Mammary epithelial cell (primary cell): Measurements from ENCODE around the gene ZNF592.

- CAGE, long polyA plus RNA: no peak
- RRBS: 66% methylated on average over 3 of the region's 9 CpGs
Measured at GRCh38 chr15:82699761-82700179, 9.9 kb downstream of the AP3B2 start.

DNA sequence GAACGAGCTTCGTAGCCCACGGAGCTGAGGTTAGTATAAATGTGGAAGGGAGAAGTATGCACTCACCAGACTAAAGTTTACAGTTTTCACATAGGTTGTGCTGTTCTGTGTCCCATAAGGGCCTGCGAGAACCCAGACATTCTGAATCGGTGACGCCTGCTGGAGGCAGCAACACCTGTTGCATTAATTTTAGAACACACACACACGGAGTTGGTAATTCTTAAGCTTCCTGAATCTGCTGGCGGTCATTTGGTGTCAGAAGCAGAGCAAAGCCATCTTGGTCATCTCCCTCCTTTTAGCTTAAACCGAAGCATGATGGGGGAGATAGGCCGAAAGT is 41.1 kb upstream of the AP3B2 start:
- CAGE, long polyA plus RNA: no peak
- RRBS: no CpG with 5 or more reads among the region's 10 CpGs

GRCh38 chr15:82828731-82829866 is 19.7 kb downstream of the WHAMM start:
- CAGE, long polyA plus RNA: no peak
- RRBS: no CpG with 5 or more reads among the region's 13 CpGs

- CAGE, long polyA plus RNA: no peak
- RRBS: no CpG with 5 or more reads among the region's 16 CpGs
Measured at GRCh38 chr15:82852547-82853296, 43.3 kb downstream of the WHAMM start.

DNA sequence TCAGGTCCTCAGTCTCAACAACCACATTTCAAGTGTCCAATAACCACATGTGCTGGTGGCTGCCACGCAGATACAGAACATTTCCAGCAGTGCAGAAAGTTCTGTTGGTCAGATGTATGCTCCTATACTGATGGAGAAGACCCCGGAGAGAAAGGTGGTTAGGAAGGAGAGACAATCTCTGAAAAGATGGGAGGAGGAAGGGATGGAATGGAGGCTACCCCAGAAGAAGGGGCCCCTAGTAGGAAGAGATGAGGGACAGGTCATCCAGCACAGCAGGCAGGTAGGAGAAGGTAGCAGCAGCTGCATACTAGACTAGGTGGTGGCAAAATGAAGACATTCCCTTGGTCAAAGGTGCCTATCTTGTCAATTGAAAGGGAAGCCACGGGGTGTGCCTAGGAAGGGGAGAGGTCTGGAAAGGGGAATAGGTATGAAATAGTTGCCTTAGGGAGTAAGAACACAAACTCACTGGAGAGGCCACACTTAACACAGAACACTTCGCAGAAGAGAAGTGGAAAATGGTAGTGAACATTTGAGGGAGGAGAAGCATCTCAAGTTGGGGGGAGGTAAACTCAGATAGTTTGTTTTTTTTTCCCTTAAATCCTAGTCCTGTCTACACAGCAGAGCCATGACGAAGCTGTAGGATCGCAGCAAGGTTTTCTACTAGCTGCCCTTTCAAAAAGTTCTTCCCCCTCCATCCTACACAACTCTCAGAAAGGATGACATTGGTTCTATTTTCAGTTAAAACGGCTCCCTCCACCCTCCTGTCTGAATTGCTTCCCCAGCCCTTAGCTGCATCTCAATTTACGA is 2.5 kb downstream of the HOMER2 start:
- CAGE, long polyA plus RNA: no peak
- RRBS: no CpG with 5 or more reads among the region's 8 CpGs

DNA sequence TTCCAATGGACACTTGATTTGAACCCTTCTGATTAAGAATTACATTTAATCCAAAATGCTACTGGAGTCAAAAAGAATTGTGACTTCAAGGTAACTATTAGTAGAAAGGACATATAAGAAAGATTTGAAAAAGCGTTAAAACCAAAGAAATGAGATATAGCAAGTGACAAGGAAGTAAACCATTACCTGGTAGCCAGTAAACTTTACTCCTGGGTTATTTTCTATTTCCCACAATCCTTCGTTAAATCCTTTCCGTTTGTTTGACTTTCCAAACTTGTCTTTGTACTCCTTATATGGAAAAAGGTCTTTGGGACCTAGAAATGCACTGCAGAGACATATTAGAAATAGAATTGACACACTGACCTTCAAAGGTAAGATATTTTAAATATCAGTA is 49.9 kb downstream of the HDGFL3 start:
- CAGE, long polyA plus RNA: no peak
- RRBS: no CpG with 5 or more reads among the region's 3 CpGs

- CAGE, long polyA plus RNA: no peak
- RRBS: no CpG with 5 or more reads among the region's 4 CpGs
Measured at GRCh38 chr15:83188933-83189901, 18.4 kb downstream of the HDGFL3 start.

DNA sequence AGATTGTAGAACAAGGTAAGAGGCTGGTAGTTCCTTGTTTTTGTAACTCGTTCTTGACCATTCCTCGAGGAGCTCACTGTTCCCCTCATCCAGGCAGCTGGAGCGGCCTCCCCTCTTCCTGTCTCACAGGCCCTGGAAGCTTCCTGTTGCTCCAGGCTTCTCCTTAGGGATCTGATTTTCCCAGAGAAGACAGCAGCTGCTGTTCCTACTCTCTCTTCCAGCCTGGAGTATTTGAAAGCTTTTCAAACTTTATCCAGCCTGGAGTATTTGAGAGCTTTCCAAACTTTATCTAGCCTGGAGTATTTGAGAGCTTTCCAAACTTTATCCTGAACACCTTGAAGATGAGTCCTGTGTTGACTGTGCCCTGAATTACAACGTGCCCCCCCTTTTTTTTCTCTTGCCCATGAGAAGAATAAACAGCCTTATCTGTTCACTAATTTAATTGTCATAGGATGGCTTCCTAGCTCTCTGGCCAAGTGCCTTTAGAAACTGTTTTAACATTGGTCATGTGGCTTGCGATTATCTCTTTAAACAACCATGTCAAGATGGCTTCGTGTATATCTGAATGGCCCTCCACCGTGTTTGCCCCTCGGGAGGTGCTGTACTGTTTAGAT is 4.7 kb downstream of the ADAMTSL3 start:
- CAGE, long polyA plus RNA: no peak
- RRBS: no CpG with 5 or more reads among the region's 8 CpGs

DNA sequence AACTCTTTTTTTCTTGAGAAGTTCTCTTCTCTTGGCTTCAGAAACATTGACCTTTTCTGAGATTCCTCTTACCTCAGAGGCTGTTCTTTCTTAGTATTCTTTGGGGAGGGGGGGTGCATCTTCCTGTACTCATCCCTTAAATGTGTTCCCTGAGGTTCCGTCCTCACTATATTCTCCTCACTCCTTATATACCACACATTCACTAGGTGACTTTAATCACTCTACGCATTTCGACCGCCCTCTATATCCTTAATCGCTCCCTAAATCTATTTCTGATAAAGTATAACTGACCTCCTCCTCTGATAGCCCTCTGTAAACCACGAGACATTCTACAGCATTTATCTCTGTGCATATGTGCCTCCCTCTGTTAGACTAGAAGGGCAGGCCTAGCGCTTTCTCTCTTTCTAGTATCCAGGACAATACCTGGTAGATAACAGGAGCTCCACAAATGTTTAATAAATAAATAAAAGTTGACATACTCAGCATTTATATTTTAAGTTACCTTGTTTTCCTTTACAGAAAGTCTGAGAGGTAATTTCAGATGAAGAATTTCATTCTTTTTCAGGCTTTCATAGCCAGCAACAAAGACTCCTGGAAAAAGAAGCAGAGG is 1.8 kb downstream of the WDR73 start:
- CAGE, long polyA plus RNA: no peak
- RRBS: no CpG with 5 or more reads among the region's 7 CpGs

GRCh38 chr15:84715209-84716004 is 532 bp downstream of the SEC11A start:
- CAGE, long polyA plus RNA: no peak
- RRBS: 0% methylated on average over 1 of the region's 39 CpGs

GRCh38 chr15:84747171-84747939 is 1.0 kb upstream of the ZNF592 start:
- CAGE, long polyA plus RNA: no peak
- RRBS: no CpG with 5 or more reads among the region's 23 CpGs

GRCh38 chr15:84748499-84749154 is at the start of gene ZNF592:
Gene ZNF592 (plus strand): TSS chr15:84748592.
- CAGE, long polyA plus RNA: no peak
- RRBS: under 1% methylated on average over 55 of the region's 92 CpGs

- CAGE, long polyA plus RNA: no peak
- RRBS: no CpG with 5 or more reads among the region's 4 CpGs
Measured at GRCh38 chr15:84819158-84819996, 2.2 kb downstream of the ALPK3 start.

- CAGE, long polyA plus RNA: no peak
- RRBS: no CpG with 5 or more reads among the region's 17 CpGs
Measured at GRCh38 chr15:84840541-84841377, 23.6 kb downstream of the ALPK3 start.

DNA sequence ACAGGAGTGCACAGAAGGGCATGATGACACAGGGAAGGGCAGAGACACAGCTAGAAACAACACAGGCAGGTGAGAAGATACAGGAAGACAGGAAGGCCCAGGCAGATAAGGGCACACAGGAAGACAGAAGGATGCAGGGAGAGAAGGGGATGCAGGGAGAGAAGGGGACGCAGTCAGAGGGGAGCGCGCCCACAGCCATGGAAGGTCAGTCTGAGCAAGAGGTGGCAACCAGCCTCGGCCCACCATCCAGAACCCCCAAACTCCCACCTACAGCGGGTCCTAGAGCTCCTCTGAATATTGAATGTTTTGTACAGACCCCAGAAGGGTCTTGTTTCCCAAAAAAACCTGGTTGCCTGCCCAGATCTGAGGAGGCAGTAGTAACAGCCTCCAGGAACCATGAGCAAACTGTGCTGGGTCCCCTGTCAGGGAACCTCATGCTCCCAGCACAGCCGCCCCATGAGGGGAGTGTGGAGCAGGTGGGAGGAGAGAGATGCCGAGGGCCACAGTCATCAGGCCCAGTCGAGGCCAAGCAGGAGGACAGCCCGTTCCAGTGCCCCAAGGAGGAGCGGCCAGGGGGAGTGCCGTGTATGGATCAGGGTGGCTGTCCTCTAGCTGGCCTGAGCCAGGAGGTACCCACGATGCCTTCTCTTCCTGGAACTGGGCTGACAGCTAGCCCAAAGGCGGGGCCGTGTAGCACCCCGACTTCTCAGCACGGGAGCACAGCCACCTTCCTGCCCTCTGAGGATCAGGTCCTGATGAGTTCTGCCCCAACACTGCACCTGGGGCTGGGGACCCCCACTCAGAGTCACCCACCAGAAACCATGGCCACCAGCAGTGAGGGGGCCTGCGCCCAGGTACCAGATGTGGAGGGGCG is 27.5 kb upstream of the SLC28A1 start:
- CAGE, long polyA plus RNA: no peak
- RRBS: no CpG with 5 or more reads among the region's 18 CpGs

GRCh38 chr15:84980763-84981570 is 689 bp upstream of the PDE8A start:
- CAGE, long polyA plus RNA: no peak
- RRBS: 1% methylated on average over 31 of the region's 86 CpGs

GRCh38 chr15:84982374-84983000 is 831 bp downstream of the PDE8A start:
- CAGE, long polyA plus RNA: no peak
- RRBS: 9% methylated on average over 6 of the region's 39 CpGs

DNA sequence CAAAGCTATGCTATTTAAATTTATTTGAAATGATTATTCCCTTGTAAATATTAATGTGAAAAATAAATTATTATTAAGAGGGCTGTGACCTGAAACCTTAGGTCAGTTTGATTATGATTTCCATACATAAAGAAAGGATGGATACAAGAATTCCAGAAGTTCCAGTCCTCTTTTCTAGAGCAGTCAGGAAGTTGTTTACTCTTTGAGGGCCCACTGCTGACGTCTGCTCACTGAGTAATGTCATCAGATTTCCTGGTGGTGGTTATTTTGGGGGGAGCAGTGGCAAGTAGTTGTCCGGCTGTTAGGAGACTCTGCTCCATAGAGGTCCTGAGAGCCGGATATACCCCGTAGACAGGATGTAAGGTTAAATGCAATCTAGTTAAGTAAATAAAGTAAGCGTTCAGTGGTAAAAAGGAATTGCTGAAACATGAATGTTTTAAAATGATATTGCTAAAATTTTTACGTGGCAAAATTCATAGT is 65.5 kb downstream of the PDE8A start:
- CAGE, long polyA plus RNA: no peak
- RRBS: no CpG with 5 or more reads among the region's 6 CpGs

DNA sequence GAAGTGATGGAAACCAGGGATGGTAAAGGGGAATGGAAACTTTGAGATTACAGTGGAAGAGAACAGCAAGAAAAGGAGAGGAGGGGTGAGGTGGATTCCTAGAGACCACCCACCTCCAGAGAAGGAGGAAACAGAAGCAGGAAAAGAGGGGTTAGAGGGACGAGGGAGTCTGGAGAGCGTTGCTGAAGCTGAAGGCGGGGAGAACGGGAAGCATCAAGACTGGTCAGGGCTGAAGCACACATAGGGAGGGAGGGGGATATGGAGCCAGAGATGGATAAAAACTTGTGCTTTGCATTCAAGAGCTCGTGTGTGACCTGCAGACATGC is 120.4 kb downstream of the PDE8A start:
- CAGE, long polyA plus RNA: no peak
- RRBS: no CpG with 5 or more reads among the region's 5 CpGs

GRCh38 chr15:85234452-85235105 is 145.8 kb upstream of the AKAP13 start:
- CAGE, long polyA plus RNA: no peak
- RRBS: no CpG with 5 or more reads among the region's 55 CpGs